Measurements from ENCODE around the gene CDC23.

DNA sequence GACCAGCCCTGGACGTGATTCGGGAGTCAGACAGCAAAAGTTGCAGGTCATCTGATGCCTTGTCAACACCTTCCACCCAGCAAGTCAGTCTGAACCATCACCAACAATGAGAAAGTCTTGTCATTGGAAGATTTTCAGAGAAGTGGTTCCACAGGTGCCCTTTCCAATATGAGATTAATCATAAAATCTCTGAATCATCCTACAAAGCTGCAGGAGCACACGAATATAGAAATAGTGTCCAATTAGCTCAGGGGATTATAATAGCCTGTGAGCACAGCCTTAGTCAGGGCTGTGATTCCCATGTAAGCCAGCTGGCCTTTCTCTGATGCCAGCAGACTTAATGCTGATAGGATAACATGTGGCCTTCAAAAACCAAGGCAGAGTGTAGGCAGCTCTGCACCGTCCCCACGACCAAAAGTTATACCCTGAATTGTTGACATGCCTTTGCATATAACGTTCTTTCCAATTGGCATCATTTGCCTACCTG, 445.1 kb upstream of the TRPC7 start:
- PRO-cap, result no peak
- RAMPAGE, long total RNA, result no peak

DNA sequence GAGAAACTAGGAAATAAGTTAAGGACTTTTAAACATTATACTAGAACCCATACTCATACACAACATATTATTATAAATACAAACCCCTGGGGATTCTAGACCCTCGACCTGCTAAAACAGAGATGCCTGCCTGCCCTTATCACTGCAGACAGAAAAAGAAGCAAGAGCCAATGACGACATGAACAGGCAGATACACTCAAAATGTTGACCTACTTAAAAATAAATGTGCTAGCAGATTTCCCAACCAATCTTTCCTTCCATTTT, 426.9 kb downstream of the SPOCK1 start:
- PRO-cap, result bidirectional peak, plus-strand start outside the sequence, minus-strand start at position 150 of the sequence
- RAMPAGE, long total RNA, result no peak

DNA sequence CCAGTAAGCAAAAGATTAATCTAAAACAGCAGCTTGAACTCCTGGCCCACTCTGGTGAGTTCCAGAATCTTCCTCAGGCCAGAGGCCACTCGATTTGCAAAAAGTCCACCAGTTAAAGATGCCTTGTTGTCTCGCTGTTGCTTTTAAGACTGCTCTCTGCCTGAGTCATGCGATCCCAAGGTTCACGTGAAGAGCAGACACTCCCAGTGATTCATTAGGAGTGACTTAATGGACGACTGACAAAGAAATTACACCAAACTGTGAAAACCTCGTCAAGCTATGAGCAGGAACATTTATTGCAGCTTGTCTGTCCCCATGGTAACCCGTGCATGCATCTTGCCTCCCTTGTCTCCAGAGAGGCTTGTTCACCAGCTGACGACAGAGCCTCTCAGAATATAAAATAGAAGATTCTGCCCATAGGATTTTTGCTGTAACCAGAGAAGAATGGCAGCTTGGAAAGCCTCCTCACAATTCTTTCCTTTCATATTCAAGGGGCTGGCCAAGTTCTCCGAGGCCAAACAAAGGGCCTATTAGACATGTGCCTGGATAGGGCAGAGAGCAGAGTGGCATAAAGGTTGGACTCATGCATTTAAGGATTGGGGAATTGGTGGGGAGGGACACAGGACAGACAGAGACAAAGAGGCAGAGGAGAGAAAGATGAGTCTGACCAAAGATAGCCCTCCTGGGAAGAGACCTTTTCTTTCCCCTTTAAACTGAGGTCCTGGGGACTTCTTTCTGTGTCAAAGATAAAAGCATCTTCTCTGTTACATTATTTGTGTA, 352.6 kb downstream of the SPOCK1 start:
- PRO-cap, result no peak
- RAMPAGE, long total RNA, result no peak

GRCh38 chr5:137666128-137666597, 69.7 kb downstream of the KLHL3 start:
- PRO-cap, result no peak
- RAMPAGE, long total RNA, result no peak

- PRO-cap, result no peak
- RAMPAGE, long total RNA, result no peak
These were observed 1.0 kb upstream of the HNRNPA0 start for GRCh38 chr5:137755173-137755552.

- PRO-cap, result no peak
- RAMPAGE, long total RNA, result no peak
These were observed 48.1 kb upstream of the HNRNPA0 start for GRCh38 chr5:137802354-137802666.

DNA sequence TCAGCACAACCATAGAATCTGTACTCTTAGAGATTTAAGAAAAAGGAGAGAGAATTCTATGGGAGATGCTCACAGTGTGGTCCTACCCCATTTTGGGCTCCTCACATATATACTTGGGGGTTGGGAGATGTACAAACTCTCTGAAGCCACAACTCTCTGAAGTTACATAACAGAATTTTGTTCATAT, 48.4 kb upstream of the HNRNPA0 start:
- PRO-cap, result no peak
- RAMPAGE, long total RNA, result no peak

GRCh38 chr5:137838050-137838551, 29.6 kb upstream of the MYOT start:
- PRO-cap, result no peak
- RAMPAGE, long total RNA, result no peak

- PRO-cap, result no peak
- RAMPAGE, long total RNA, result no peak
These were observed 35.0 kb downstream of the FAM13B start for GRCh38 chr5:137997768-137998317.

DNA sequence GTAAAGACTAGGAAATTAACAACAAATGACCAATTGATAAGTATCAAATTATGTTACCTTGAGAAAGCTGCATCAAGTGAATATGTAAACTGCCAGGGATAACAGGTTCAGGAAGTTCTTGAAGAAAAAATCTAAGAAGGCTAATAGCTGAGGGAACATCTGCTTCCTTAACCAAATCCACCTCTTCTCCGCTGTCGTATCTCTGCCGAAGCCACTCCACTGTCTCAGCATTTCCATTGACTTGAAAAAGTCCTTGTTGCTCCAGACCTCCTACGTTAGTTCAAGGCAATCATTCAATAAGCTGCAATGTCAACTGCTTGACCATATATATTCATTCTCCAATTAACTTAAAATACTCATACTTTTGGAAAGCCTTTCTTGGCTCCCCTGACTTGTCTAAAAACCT, 14.6 kb downstream of the FAM13B start:
- PRO-cap, result no peak
- RAMPAGE, long total RNA, result no peak

GRCh38 chr5:138212912-138213917, at the start of gene CDC23:
TSS of gene CDC23 (minus strand) at chr5:138213323.
- PRO-cap, result unidirectional peak, minus-strand start at chr5:138213323
- RAMPAGE, long total RNA, result start-site peak on the minus strand at chr5:138213176-138213205, 9 reads

DNA sequence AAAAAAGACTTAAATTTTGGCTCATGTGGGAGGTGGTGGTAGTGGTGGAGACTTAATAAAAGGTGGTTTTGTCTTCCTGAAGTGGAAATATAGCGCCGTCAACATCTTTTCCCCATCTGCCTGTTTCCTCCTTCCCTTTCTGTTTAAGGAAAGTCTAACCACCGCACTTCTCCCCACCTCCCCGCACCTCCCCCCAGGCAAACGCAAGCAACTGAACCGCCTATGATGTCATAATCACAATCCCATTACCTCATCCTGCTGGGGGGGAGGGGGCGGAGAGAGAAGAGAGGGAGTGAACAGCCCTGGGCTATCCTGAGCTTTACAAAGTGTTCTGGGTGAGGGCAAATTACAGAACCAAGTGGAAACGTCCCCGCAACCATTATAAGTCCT, 788 bp upstream of the FAM53C start:
- PRO-cap, result bidirectional peak, plus-strand start at position 253 of the sequence, minus-strand start at position 185 of the sequence
- RAMPAGE, long total RNA, result no peak

DNA sequence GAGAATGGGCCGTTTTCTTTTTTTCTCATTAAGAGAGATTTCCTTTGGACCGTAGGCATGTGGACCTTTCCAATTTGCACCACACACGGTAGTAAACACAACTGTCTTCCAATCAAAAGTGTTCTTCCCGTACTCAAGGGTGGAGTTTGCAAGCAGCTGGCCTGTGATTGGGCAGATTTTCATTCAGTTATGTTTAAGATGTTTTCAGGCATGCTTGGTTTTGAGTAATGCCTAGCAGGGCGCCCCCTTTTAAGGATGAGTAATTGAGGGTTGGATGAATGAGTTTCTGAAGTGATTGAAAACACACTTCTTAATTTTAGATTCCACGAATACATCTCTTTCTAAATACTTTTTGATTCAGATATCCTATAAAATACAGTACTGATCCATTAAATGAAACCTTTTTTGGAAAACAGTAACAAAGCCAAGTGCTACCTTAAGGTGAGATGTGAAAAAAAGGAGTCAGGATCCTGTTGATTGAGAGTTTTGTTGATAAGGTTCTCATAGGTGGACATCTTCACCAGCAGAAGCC, 2.6 kb downstream of the KDM3B start:
- PRO-cap, result no peak
- RAMPAGE, long total RNA, result no peak

GRCh38 chr5:138399597-138400193, 39.2 kb upstream of the REEP2 start:
- PRO-cap, result no peak
- RAMPAGE, long total RNA, result no peak

- PRO-cap, result no peak
- RAMPAGE, long total RNA, result no peak
These were observed 10.0 kb downstream of the REEP2 start for GRCh38 chr5:138448635-138449430.

DNA sequence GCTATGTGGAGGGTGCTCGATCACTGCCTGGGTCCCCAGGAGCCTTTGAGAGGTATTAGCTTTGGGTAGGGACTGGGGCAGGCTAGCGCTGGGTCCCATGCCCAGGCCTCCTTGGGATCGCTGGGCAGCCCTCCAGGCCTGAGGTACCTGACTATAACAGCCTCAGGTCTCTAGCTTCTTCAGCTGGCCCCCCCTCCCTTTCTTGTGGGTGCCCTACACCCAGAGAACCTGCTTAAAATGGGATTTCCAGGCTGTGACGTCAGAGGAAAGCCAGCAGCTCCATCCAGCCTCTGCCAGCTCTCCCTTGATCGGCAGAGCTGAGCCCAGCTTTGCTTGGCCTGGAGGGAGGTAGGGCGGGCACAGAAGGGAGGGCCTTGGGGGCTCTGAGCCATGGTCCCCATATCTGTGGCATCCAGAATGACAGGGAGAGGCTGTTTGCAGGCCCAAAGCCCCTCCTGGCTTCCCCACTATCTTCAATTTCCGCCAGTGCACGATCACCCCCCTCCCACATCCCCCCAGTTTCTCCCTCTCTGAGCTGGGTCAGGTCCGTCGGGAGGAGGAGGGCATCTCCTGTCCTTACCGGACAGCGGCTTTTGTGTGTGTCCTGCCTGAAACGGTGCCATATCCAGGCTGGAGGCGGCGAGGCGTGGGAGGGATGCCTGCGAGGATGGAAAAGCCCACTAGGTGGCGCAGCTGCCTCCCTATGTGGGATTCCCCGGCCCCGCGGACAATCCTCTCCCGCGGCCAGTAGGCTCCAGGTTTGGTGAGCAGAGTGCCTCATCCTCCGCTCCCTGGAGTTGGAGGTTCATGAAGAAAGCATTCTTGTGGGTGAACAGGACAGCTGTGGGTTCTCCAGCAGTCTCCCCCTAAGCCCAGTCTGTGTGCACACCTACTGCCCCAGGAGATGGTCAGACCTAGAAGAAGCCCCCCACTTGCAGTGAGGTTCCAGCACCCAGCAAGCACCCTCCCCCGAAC, 10.9 kb downstream of the REEP2 start:
- PRO-cap, result no peak
- RAMPAGE, long total RNA, result no peak

DNA sequence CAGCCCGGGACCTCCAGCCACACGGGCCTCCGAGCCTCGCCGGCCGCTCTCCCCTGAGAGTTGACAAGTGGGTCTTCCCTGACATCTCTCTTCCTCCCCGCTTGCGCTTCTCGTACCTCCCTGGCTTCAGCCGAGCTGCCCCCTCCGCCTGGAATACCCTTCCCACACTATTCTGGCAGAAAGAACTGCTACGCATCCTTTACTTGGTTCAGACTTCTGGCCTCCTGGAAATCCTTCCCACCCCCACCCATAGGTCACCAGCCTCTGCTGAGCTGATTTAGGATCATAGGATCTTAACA, 27.1 kb downstream of the EGR1 start:
- PRO-cap, result no peak
- RAMPAGE, long total RNA, result no peak

GRCh38 chr5:138536245-138536572, 6.8 kb downstream of the ETF1 start:
- PRO-cap, result no peak
- RAMPAGE, long total RNA, result no peak

DNA sequence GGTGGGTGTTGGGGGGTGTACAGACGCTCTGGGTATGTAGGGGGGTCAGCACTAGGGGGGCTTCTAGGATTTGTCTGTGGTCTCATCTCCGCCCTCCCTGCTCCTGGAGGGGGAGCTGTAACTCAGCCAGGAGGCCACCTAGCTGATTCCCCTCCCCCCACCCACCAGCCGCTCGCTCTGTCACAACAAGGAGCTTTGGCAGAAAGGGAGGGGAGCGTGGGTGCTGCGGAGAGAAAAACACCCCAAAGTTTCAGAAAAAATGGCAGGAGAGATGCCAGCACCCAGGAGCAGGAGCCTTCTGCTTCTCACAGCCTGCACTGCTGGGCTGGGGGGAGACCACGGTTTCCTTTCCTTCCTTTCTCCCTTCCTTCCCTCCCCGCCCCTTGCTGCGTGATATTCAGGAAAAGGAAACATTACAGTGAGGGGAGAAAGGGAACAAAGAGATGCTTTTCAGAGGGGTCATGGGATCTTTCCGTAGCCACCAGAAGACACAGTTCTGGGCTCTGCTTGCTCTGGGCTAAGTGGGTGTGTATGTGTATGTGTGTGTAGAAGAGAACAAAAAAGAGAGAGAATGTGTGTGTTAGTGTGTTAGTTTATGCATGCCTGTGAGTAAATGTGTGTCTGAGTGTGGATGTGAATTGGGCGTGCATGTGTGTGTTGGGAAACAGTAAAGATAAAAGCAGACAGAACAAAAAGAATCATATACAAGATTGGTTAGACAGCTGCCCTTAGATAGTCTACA, 36.2 kb upstream of the HSPA9 start:
- PRO-cap, result no peak
- RAMPAGE, long total RNA, result no peak

DNA sequence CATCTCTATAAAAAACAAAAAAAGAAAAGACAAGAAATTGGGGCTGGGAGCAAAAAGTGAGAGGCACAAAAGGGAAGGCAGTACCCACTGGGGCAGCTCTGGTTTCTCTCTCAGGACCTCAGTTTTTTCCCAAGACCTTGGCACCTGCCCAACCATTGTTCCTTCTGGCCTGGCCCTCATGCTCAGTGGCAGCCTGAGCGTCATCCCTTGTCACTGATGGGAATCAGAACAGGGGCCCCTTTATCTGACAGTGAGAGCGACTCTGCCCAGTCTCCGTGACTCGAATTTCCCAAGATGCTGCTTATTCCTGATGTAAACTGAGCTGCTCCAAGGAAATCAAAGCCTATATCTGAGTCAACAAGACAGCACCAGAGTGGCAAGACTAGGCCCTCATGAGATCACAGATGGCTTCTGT, 80.6 kb upstream of the HSPA9 start:
- PRO-cap, result no peak
- RAMPAGE, long total RNA, result no peak